Thyroid gland (tissue), 7 donors: Measurements from ENCODE around the gene VPS13A.

GRCh38 chr9:74951449-74952080 lies 1.1 kb downstream of the C9orf40 start:
- PRO-cap, 2 experiments: peak in 1 of 2 experiments; most common plus-strand start chr9:74951917 (in 1); most common minus-strand start chr9:74951971 (in 1)
- RAMPAGE, long total RNA, 5 experiments: no peak in any of the 5 experiments

DNA sequence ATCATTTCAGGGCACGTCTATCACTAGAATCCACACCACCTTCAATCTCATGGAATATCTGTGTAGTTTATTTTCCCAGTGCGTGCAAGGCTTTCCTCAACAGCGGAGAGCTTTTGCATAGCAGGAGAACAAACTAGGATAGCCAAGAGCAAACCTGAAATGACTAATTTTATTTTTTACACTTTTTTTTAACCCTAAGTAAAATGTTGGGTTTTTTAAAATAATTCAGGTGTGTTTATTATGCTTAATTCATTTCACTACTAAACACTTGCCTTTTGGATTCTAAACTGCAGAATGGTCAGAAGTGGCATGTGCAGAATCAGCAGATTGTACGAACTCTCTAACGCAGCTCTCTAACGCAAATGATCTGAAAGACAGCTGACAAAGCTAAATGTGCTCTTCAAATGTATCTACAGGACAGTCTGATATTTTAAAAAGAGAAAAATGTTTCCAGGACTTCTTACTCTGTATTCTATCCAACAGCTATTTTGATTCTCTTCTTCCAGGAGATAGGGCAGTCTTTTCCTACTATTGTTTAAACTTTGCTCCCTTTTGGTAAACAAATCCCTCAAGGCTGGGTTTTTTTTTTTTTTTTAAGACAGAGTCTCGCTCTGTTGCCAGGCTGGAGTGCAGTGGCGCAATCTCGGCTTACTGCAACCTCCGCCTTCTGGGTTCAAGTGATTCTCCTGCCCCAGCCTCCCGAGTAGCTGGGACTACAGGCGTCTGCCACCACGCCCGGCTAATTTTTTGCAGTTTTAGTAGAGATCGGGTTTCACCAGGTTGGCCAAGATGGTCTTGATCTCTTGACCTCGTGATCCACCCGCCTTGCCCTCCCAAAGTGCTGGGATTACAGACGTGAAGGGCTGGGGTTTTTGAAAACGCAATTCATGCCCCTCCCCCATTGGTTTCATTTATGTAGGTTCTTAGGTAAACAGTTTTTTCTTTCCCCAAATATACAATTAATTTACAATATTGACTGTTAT lies 1.3 kb downstream of the NMRK1 start:
- PRO-cap, 2 experiments: no peak in any of the 2 experiments
- RAMPAGE, long total RNA, 5 experiments: no peak in any of the 5 experiments

GRCh38 chr9:75229805-75230346 lies 141.6 kb downstream of the OSTF1 start:
- PRO-cap, 2 experiments: no peak in any of the 2 experiments
- RAMPAGE, long total RNA, 5 experiments: no peak in any of the 5 experiments

DNA sequence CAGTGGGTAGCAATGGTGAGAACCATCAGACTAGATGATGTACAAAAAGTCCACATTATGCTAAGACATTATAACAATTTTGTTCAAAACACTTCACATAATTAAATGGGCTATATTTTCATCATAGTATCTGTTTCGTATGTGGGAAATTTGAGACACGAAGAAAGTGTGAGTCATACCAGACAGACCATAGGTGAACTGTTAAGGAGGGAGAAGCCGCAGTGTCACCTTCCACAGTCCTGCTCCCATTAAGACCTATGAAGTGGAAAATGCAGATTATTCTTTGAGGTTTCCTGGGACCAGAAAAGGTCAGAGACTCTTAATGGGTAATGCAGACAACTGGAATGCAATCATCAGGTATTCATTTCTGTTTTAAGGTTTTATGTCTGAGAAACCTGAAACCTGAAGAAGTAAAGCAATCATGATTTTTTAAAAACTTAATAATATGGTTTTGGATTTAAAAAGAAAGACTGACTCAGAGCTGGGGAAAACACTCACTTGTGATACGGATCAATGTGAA lies 17.4 kb upstream of the GCNT1 start:
- PRO-cap, 2 experiments: no peak in any of the 2 experiments
- RAMPAGE, long total RNA, 5 experiments: no peak in any of the 5 experiments

- PRO-cap, 2 experiments: no peak in any of the 2 experiments
- RAMPAGE, long total RNA, 5 experiments: no peak in any of the 5 experiments
Measured at GRCh38 chr9:76516340-76516771, 57.4 kb downstream of the GCNT1 start.

DNA sequence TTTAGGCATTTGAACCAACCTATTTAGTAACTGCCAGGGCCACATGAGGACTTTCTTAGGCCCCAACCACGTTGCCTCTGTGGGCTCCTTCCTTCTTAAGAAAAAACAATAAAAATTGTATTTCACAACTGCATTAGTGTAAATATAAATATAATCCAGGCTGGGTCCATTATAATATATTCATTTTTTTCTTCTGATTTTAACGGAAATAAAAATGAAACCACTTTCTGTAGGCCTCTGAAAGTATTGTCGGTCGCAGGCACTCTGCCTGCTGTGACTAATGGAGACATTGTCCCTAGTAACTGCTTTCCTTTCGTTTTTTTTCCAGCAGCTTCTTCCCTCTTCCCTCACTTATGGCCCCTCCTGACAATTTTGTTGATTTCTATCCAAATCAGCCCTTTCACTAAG lies 71.7 kb downstream of the GCNT1 start:
- PRO-cap, 2 experiments: peak in 2 of 2 experiments; most common plus-strand start position 256 of the sequence (in 1); most common minus-strand start position 266 of the sequence (in 1)
- RAMPAGE, long total RNA, 5 experiments: no peak in any of the 5 experiments

- PRO-cap, 2 experiments: no peak in any of the 2 experiments
- RAMPAGE, long total RNA, 5 experiments: no peak in any of the 5 experiments
Measured at GRCh38 chr9:76585796-76586101, 126.8 kb downstream of the GCNT1 start.

- PRO-cap, 2 experiments: no peak in any of the 2 experiments
- RAMPAGE, long total RNA, 5 experiments: no peak in any of the 5 experiments
Measured at GRCh38 chr9:76634436-76634761, 175.4 kb downstream of the GCNT1 start.

DNA sequence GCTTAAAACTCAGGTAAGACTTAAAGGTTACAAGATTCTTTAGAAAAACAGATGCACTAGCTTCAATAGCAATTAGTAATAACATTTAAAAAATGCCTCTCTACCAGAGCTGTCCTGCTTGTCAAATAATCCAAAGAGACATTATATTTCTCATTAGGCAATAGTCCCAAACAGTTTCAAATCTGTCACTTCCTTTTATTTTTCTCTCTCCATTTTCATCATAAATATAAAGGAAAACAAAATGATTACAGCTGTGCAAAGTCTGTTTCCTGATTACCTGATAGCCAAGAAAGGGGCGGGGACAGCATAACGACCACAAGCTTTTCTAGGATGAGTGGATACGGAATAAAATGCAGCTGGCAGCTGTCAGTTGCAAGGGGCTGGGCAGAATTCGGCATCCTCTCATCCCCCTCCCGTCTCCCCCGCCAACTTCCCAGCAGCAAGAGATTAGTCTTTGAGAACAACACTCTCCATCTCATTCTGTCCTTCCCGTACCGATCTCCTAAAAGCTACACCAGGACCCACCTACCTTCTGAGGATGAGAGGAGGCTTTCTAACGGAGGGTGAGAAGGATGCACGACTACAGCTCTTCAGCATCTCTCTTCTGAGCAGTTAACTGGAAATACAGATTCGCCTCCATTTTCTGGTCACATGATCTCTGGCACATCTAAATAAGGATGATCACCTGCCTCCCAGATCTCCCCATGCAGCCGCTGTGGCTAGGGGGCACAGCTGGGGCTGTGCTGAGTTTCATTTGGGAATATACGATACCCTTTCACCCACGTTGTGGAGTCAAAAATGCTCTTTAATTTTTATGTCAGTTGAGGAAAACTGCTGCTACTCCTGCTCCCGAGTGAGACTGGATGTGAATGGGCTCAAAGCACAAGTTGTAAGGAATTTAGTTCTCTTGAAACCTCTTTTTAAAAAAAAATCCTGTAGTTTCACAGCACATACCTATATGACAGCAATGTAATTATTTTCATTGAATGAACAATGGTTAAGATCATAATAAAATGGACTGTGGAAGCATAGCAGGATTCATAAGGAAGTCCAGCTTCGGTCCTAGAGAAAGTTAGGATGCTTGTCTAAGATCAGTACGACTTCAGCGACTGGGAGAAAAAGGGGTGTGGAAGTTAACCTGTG lies 214.0 kb downstream of the PRUNE2 start:
- PRO-cap, 2 experiments: no peak in any of the 2 experiments
- RAMPAGE, long total RNA, 5 experiments: start-site peak on the minus strand in 3 of 5 experiments, centred at positions 613 to 652 of the sequence, 7 to 31 reads per replicate

DNA sequence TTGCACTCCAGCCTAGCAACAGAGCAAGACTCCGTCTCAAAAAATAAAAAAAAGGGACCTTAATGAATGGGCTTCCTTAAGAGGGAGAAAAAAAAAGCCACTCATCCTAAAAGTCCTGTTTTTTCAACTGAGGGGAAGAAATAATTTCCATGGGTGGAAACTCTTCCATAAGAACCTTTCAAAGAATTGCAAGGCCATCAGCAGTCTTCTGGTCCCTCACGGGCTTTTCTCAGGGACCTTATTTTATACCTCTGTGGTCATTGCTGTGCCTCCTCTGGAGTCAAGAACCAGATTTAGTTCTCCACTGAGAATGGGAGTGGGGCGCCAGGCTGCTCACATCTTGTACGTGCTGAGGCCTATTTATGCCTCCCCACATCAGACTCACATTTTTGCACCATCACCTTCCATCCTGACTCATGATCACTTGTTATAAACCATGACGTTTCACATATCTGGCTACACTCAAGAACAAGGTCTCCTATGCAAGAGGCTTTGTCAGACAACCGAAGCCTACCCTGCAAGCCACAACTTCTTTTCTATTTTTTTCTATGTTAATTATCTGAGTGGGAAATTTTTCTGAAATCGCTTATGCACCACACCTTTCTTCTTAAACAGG lies 10.8 kb downstream of the PRUNE2 start:
- PRO-cap, 2 experiments: no peak in any of the 2 experiments
- RAMPAGE, long total RNA, 5 experiments: no peak in any of the 5 experiments

DNA sequence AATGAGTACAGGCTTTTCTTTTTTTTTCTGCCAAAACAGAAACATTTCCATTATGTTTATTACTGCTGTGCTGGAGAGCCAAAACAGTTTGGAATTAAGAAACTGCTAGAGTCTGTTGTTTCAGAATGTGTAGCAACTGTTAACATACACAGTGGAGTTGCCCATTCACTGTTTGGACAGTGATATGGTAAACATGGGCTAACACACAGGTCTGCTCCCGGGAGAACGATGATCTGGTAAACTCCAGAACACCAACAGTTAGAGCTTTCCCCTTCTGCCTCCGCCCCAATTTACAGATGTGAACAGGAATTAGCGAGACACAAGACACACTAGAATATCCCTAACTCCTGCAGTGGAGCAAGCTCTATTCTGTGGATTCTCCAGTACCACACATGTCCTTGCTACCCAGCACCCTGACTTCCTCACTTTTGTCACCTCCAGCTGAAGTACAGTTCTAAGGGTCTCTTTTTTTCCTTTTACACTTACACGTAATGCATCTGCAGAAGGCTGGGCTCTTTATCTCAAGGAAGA lies 771 bp downstream of the PRUNE2 start:
- PRO-cap, 2 experiments: no peak in any of the 2 experiments
- RAMPAGE, long total RNA, 5 experiments: no peak in any of the 5 experiments

DNA sequence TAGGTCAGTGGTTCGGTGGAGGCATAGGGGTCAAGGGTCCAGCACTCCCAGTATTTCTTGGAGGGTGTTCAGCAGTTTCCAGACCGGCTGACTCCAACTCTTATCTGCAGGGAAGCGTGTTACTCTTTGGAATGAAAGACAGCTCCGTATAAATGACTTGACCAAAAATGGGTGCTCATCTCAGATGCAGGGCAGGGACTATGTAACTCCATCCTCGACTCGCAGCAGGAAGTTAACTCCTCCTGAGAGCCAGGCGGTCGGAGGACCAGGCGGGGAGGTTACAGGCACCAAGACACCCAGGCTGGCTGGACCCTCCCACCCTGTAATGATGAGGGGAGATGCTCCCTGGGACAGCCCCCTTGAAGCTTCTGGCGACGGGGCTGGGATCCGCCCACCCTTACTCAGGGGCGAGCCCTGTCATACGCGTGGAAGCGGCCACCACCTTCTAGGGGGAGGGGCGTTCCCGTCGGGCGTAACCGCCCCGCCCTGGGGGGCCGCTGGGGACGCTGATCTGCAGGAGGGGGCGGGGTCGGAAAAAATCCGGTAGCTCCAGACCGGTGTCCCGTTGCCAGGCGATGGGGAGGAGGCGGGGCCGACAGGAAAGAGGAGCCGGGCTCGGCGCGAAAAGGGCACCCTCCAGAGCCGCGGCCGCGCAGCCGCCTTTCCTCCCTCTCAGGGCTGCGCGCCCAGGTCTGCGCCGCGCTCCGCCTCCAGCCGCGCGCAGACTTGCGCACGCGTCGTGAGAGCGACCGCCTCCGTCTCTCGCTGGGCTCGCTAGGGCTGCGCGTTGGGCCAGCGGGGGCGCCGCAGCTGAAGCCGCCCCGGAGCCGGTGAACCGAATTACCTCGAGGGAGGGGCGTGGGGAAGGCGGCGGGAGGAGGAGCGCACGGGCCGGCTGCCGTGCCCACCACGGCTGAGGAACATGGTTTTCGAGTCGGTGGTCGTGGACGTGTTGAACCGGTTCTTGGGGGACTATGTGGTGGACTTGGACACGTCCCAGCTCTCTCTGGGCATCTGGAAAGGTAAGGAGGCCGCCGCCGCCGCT lies at the start of gene VPS13A:
VPS13A (plus strand) TSS at position 752 of the 1,045 bp plus-strand sequence.
- PRO-cap, 2 experiments: peak in 2 of 2 experiments; most common plus-strand start position 777 of the sequence (in 2); most common minus-strand start position 370 of the sequence (in 1)
- RAMPAGE, long total RNA, 5 experiments: start-site peak on the plus strand in 3 of 5 experiments, centred at positions 760 to 872 of the sequence, 36 to 2,572 reads per replicate

- PRO-cap, 2 experiments: no peak in any of the 2 experiments
- RAMPAGE, long total RNA, 5 experiments: no peak in any of the 5 experiments
Measured at GRCh38 chr9:77858541-77859544, 172.8 kb downstream of the GNAQ start.

DNA sequence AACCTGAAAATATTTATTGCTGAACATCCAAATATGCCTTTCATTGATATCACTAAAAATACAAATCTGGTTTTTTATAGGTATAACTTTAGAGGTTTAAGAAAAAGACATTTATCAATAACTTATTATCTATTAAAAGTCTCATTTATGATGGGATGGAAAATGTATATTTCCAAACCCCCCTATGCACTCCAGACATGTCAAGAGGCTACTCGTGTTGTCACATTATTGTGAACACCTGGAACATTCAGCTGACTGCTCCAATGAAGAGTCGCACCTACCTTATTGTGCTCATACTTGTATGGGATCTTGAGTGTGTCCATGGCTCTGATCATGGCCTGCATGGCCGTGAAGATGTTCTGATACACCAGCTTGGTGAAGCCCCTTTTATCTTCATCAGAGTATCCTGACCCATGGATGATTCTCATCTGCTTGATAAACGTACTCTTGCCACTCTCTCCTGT lies 109.7 kb downstream of the GNAQ start:
- PRO-cap, 2 experiments: no peak in any of the 2 experiments
- RAMPAGE, long total RNA, 5 experiments: no peak in any of the 5 experiments

DNA sequence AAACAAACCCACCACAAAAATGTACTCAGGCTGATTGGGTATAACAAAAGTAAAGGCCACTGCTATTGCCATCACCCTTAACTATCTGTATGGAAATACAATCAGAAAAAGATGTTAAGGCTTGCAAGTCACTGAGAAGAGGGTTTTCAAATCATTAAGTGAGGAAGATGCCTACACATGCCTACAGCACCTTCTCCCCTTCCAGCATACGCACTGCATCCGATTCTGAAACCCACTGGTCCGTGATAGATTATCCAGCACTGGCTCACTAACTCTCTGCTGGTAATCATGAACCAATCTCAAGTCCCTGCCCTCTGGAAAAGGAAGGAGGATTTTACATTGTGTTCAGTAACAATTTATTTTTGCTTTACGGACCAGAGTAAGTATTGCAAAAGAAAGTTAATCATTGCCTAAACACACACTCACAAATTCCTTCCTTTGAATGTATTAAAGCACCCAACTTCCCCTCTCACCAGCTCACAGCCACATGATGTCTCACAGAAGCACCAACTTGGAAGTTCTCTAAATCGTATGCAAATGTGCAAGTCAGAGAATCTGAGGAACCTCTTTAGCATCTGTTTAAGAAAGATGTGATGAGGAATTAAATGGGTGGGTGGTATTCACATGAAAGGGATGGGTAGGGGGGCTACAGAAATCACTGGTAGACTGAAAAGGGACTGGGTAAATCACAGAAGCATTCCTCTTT lies 8.6 kb downstream of the GNAQ start:
- PRO-cap, 2 experiments: peak in 1 of 2 experiments; most common plus-strand start position 475 of the sequence (in 1)
- RAMPAGE, long total RNA, 5 experiments: no peak in any of the 5 experiments

GRCh38 chr9:81183953-81184511 lies 505.3 kb downstream of the TLE1 start:
- PRO-cap, 2 experiments: no peak in any of the 2 experiments
- RAMPAGE, long total RNA, 5 experiments: no peak in any of the 5 experiments

DNA sequence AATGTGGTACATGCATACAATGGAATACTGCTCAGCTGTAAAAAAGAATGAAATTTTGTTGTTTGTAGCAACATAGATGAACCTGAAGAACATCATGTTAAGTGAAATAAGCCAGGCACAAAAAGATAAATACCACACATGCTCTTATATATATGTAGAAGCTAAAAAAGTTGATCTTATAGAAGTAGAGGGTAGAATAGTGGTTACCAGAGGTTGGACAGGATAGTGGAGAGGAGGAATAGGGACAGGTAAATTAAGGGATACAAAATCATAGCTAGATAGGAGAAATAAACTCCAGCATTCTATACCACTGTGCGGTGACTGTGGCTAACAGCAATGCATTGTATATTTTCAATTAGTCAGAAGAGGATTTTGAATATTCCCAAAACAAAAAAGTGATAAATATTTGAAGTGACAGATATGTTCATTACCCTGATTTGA lies 414.8 kb downstream of the TLE1 start:
- PRO-cap, 2 experiments: no peak in any of the 2 experiments
- RAMPAGE, long total RNA, 5 experiments: no peak in any of the 5 experiments

DNA sequence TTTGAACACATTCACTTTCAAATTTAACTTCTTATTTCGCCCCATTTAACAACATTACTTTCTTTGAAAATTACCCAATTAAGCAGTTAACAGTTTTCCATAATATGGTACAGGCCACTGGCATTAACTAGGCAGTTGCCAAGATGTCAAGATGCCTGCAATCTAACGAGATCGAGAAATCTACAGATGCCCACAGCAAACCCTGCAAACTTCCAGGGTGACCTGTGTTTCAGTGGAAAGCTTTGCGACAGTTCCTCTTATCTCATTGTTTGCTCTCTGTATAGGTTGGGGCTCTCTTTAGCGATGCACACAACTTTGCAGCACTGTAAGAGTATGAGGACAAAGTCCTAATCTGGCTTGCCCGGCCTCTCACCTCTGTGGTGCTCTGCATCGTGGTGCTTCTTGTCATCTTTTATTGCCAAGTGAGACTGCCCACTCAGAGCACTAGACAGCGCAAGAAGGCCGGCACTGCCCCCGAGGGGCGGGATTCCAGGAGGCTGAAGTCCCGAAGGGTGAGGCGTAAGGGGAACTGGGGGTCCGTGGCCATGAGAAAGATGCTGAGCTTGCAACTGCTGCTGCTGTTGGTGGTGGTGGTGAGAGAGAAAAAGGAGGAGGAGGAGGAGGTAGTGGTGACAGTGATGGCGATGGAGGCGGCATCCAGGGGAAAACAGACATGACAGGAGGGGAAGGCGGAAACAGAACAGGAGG lies 55.5 kb downstream of the TLE1 start:
- PRO-cap, 2 experiments: no peak in any of the 2 experiments
- RAMPAGE, long total RNA, 5 experiments: no peak in any of the 5 experiments

DNA sequence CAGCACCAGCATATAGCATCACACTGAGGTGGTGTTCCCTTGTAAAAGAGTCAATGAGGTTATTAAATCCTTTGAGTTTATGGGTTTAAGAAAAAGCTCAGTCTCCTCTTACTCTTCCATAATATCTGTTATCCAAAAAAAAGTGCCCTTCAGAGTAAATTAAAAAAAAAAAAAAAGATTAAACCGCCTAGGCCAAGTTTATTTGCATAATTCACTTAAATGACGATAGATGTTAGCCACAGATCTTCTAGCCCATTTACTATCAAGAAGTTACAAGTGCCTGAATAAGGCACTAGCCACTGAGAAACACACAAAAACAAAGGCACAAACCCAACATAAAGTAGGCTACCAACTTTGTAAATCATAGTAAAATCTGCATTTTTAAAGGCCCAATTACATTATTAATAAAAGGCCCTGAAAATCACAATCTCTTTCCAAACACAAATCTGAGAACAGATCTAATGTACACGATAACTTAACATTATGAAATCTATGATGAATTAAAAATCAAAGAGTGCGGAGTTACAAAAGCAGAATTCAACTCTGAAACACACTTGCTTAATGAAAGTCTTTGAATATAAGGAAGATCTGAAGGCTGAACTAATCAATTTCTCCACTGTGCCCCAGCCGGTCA lies 5.2 kb downstream of the TLE1 start:
- PRO-cap, 2 experiments: no peak in any of the 2 experiments
- RAMPAGE, long total RNA, 5 experiments: no peak in any of the 5 experiments

- PRO-cap, 2 experiments: no peak in any of the 2 experiments
- RAMPAGE, long total RNA, 5 experiments: no peak in any of the 5 experiments
Measured at GRCh38 chr9:81686670-81687040, 2.7 kb downstream of the TLE1 start.